Esophagus muscularis mucosa (tissue), 4 donors: ENCODE results near the gene ADGRV1.

DNA sequence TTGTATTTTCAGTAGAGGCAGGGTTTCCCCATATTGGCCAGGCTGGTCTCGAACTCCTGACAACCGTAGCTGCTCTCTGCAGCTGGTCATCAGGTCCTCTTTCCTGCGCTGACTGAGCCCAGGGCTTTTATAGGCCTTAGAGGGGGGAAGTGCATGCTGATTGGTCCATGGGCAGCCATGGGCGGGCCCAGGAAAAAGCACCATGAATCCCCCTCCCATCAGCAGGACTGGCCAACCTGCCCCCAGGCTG is 16.2 kb upstream of the RASA1 start:
- PRO-cap, result no peak
- RAMPAGE, long total RNA, 4 experiments, result no peak in any of the 4 experiments

GRCh38 chr5:87375214-87375655 is 37.5 kb downstream of the CCNH start:
- PRO-cap, result no peak
- RAMPAGE, long total RNA, 4 experiments, result no peak in any of the 4 experiments

DNA sequence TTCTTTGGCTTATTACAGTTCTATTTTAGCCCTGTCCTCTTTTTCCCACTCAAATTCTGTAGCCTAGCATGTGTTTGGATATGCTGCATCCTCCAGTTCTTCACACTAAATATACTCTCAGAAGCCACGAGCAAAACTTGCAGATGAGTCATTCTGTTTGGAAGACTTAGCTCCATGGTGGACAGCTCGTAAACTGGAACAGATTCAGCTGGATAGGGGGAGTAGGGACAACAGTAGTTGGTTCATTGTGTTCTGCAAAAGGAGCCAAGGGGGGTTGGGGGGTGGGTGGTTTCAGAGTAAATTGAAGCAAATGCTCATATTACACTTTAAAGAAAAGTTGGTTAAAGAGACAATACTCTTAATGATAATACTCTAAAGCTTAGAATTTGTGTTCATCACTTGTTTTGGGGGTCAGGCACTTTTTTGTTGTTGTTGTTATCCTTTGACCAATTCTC is 369.3 kb downstream of the TMEM161B start:
- PRO-cap, result unidirectional peak, minus-strand start at position 107 of the sequence
- RAMPAGE, long total RNA, 4 experiments, result no peak in any of the 4 experiments

DNA sequence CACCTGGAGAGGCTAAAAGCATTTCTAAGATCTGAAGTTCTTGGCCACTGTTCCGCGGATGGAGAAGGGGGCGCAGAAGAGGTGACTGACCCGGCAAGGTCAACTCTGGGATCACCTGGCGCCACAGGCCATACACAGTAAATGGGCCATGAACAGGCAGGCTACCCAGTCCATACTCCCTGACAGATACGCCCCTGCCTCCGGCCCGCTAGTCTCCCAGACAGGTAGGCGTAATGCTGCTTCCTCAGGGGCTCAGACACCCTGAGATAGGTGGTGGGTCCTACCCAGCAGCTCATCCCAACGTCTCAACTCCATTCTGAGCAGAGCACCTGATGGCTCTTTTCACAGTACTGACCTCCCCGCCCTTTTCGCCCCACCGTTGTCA is 342 bp downstream of the TMEM161B start:
- PRO-cap, result no peak
- RAMPAGE, long total RNA, 4 experiments, result no peak in any of the 4 experiments

DNA sequence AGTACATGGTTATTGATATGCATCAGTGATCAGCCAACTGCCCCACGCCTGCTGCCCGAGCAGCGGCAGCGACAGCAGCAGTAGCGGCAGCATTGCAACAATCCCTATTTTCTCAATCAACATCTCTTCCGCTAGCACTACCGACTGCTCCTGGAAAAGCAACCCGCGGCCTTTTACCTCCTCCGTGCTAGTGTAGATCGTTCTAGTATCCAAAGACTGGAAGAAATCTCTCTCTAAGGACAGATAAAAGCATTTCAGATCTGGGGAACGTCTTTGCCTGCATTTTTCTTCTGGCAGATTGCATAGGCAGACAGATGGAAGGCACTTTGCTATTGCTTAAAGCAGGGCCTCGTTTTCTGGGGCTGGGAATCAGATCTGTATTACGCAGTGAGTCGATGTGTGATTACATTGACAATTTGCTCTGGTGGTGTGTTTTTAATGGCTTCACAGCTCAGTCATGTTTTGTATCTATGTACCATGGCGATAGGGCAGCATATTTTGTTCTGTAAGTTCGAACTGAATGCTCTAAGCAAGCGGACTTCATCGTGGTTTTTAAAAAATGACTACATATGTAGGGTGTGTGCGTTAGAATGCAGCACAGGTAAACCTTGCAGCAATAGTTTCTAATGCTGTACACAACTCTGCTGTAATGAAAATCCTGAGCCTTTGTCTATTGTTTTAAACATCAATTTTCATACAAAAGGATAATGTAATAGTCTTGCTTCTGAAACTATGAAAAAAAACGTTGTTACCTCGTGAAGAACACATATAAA is 215.1 kb downstream of the MEF2C start:
- PRO-cap, result no peak
- RAMPAGE, long total RNA, 4 experiments, result no peak in any of the 4 experiments

GRCh38 chr5:88673187-88673851 is 209.7 kb downstream of the MEF2C start:
- PRO-cap, result bidirectional peak, plus-strand start at chr5:88673474, minus-strand start at chr5:88673325
- RAMPAGE, long total RNA, 4 experiments, result no peak in any of the 4 experiments

GRCh38 chr5:88674670-88675539 is 208.1 kb downstream of the MEF2C start:
- PRO-cap, result bidirectional peak, plus-strand start at chr5:88675021, minus-strand start at chr5:88674830
- RAMPAGE, long total RNA, 4 experiments, result no peak in any of the 4 experiments

DNA sequence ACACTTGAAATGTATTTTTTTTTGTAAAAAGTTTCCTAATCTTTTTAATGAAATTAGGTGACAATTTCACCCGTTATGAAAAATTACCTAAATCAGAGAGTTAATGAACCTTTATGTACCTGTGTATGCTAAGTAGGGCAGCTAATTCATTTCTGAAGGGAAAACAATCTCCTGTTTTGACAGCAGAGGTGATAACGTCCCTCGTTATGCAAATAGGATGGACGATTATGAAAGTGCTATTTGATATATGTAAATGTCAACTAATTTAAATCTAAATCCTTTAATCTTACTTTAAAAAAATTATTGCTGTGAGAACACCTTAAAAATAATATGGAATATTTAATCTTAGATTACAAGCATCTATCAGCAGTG is 58.8 kb downstream of the MEF2C start:
- PRO-cap, result no peak
- RAMPAGE, long total RNA, 4 experiments, result no peak in any of the 4 experiments

DNA sequence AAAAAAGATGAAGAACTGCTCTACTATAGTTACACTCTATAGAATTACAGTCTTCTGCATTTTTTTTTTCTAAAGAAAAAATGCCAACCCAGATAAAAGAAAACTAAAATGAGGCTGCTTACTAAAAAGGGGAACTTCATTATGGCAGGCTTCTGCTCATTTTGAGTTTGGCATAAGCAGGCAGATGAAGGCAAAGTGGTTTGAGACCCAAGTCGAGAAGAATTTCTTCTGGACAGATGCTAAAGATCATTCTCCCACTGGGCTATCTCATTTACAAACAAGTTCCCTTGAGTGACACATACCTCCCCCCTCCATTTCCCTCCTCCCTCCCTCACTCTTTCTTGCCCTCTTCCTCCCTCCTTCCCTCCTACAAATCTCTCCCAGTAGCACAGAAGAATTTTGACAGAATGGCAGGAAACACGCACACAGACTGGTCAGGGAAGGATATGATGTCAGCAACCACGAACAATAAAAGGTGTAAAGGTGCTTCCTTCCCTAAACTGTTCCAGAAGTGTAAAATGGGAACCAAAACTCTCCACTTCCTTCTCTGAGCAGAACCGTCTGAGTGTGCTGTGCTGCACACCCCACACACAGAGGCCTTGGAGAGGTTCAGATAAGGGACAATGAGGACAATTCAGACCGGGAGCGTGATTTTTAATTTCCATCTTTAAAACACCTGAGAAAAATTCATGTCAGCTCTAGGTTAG is 55.9 kb downstream of the MEF2C start:
- PRO-cap, result bidirectional peak, plus-strand start at position 554 of the sequence, minus-strand start at position 371 of the sequence
- RAMPAGE, long total RNA, 4 experiments, result no peak in any of the 4 experiments

DNA sequence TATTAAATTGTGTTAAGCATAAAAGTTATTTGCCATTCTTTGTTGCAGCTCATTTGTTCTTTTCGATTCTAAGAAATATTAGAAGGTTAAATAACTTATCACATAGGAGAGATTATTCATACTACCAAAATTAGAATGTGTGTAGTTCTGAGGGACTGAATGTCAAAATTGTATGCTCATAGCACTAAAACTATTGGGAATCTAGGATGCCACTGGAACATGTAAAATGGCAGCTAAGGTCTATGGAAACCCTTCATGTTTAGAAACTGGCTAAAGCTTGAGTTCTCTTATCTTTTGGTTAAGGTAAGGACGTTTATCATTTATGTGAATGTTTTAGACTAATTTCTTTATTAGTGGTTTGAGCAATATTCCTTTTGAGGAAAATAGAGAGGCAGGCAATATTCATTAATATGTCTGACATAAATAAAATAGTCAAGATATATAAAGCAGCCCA is 21.6 kb upstream of the MEF2C start:
- PRO-cap, result no peak
- RAMPAGE, long total RNA, 4 experiments, result no peak in any of the 4 experiments

DNA sequence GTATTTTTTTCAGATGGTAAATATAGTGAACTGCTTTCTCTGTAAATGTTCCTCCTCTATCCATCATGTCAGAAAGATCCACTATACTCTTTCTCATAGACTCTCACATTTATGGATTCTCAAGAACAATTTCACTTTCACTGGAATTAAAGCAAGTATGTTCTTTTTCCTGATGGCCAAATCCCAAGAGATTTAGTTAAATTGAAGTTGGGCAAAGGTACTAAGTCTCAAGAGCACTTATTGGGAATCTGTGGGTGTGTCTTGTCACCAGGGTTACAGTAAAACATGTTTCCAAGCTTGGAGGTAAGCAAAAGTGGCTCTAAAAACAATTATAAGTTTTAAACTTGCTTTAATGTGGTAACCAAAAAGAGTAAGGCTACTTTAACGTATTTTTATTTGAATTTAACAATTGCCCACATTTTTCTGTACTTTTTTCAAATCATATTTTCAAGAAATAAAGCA is 387.6 kb downstream of the CETN3 start:
- PRO-cap, result no peak
- RAMPAGE, long total RNA, 4 experiments, result no peak in any of the 4 experiments

DNA sequence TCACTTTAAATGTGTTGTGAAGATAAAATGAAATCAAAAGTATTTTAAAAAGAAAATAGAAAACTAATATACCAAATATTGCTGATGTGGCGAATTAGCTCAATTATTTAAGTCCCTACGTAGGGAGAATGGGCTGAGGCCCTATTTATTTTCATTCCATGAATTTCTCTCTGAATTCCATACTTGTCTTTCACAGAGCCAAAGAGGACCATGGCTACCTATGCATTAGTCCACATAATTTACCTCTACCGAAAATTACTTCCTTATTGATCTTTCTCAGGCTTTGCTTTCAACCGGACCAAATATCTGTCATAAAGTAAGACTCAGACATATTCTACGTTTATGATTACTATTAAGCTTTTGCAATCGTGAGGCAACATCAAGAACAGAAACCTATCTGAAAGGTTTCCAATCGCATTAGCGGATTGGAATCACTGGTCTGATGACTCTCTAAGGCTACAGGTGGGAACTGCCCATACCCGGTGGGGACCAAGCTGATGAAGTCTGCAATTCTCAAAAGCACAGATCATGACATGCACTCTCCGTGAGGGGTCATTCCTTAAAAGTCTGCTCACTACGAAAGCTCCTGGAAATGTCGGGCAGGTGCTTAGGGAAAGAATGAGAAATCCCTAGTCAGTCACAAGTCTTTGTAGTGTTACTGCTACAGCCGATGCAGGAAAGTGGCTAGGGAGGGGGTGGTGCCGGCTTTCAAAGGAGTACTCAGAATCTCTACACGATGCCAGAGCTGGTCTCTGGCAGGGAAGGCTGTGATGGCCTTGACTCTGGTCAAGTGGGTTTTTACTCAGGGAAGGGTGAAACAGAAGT is 1.5 kb downstream of the MBLAC2 start:
- PRO-cap, result no peak
- RAMPAGE, long total RNA, 4 experiments, result no peak in any of the 4 experiments

DNA sequence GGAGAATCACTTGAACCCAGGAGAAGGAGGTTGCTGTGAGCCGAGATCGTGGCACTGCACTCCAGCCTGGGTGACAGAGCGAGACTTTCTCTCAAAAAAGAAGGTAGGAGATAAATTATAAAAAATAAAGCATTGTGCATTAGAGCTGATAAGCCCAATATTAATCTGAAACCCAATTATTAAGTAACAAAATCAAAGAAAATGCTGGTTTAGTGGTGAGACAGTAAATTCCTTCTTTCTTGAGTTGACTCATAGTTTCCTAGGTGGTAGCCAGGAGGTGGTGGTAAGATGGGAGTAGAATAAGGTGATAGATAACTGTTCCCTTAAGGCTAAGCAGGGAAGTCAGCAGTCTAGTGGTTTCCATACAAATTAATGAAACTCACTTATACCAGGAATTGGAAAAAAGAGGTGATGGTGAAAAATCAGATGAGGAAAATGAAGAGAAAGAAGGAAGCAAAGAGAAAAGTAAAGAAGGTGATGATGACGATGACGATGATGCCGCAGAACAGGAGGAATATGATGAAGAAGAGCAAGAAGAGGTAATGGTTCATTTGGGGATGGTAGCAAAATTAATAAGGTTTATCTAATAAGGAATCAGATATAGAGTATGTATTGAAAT is 23.1 kb downstream of the LYSMD3 start:
- PRO-cap, result no peak
- RAMPAGE, long total RNA, 4 experiments, result no peak in any of the 4 experiments

DNA sequence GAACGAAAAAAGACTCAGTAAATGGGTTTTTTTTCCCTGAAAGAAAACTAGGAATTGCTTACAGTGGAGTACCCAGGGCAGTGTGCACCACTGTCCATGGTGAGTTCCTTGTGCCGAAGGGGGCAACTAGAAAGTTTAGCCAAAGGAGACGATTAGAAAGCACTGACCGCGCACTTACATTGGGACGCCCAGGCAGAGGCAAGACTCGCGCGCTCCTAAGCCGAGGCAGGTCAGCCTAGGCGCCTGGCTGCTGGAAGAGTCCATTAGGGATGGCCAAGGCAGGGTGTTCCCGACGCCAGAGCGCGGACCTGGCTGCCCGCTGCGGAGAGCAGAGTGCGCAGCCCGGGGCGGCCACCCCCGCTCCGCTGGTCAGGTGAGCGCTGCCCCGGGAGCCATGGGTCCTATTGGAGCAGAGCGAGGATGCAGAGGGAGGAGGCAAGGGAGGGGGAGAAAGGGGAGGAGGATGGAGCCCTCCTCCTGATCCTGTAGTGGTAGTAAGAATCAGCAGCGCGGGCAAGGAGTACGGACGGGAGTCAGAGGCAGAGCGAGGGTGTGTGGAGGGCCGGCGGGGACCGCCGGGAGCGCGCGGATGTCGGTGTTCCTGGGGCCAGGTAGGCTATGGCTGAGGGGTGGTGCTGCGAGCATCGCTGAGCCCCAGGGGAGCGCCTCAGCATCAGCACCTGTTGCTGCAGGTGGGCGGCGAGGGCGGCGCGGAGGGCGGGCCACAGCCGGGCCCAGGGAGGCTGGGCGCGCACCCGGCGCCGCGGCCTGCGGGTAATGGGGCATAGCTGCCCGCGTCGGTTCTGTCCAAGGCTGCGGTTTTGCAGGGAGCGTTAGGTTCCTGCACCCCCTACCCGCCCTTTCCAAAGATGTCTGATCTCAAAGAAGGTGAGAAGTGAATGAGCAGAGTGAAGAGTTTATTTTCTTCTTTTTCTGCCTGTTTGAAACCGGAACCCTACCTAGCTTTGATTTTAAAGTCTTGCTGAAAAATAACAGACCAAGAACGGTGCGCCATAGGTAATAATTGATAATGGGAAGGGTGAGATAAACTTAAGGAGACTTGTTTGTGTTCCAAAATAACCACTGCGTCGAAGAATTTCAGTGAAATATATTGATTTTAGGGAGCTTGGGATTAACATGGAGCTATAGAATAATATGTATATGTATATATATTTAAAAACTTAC is at the start of gene ADGRV1:
ADGRV1 (plus strand) TSS at position 491 of the 1,185 bp plus-strand sequence.
- PRO-cap, result no peak
- RAMPAGE, long total RNA, 4 experiments, result no peak in any of the 4 experiments

GRCh38 chr5:90898830-90899670 is 340.5 kb downstream of the ADGRV1 start:
- PRO-cap, result no peak
- RAMPAGE, long total RNA, 4 experiments, result no peak in any of the 4 experiments

DNA sequence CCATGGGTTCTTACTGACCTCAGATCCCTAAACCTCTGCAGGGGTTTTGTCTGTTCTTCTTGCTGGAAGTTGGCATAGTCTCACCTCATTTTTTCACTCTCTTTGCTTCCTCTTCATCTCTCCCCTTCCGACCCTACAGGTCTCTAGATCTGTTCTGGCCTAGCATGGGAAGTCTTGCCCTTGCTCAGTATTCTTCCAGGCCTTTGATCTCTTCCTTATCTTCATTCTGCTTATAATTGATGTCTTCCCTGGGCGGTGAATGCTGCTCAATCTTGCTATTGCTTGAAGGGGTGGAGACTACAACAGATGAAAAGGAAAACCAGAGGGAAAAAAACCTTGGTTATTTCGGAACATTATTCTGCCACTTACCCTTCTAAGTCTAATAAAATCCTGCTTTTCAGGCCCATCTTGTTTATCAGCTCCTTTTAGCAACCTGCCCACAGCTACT is 375.5 kb downstream of the ADGRV1 start:
- PRO-cap, result no peak
- RAMPAGE, long total RNA, 4 experiments, result no peak in any of the 4 experiments

- PRO-cap, result no peak
- RAMPAGE, long total RNA, 4 experiments, result no peak in any of the 4 experiments
Measured at GRCh38 chr5:90964997-90965721, 406.6 kb downstream of the ADGRV1 start.

DNA sequence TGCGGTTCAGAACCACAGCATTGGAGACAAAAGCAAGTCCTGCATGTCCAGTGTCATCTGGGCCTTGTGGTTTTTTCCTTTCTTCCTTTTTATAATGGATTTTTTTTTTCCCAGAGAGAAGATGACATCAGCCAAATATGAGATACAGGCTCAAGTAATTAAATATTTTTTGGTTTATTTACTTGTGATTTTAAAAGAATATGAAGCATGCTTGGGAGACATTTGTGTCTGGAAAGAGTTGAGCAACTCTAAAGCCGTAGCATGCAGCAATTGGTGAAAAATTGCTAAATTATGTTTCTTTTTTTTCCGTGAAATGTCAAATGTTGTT is 261.6 kb downstream of the ARRDC3 start:
- PRO-cap, result no peak
- RAMPAGE, long total RNA, 4 experiments, result no peak in any of the 4 experiments

DNA sequence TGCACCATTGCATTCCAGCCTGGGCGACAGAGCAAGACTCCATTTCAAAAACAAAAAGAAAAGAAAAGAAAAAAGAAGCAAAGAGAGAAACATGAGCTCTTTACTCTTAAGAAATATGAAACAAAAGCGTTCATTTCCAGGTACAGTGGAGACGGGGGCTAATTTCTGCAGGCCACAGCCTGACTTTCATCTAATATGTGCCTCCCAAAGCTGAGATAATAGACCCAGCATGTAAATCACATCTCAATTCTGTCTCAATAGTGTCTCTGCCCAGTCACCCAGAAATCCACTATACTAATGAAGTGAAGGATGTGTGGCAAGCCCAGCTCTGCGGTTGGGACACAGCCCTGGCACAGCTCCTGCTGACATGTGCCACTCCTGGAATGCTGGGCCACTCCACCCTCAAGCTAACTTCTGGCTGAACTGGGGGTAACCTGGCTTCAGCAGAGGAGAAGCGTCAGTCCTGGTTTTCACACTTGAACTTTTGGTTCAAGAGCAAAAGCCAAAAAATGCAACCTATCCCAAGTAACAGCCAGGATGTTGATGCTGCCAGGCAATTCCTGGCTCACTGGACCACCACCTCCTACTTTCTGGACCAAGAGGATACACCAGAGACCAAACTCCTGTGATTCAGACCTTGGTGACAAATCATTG is 86.5 kb downstream of the ARRDC3 start:
- PRO-cap, result unidirectional peak, minus-strand start at position 293 of the sequence
- RAMPAGE, long total RNA, 4 experiments, result no peak in any of the 4 experiments

GRCh38 chr5:92641093-92641328 is 942.0 kb upstream of the NR2F1 start:
- PRO-cap, result no peak
- RAMPAGE, long total RNA, 4 experiments, result no peak in any of the 4 experiments